Colon Carcinoma Metastatic in the Lung (tissue), 2 donors: ENCODE results near the genes CLEC10A, KCTD11, TMEM256, SPEM2 and FXR2.

DNA sequence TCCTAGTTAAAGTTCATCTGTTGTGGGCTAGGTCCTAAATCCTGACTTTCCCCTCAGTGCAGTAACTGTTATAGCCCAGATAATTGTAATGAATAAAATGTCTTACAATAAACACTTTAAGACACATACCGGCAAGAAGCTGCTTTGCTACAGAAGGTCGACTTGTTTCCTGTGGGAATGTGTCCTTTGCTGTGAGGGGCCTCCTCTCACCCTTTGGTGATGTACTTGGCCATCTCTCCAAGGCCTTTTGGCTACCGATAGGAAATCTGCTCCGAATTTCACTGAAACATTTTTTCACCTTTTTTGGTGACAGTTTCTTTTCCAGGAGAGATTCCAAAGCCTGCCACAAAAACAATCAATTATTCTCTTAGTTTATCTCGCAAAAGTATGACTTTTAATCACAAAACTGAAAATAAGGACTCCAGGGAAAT lies 19.8 kb downstream of the KIAA0753 start:
- PRO-cap, 2 experiments = no peak in any of the 2 experiments

DNA sequence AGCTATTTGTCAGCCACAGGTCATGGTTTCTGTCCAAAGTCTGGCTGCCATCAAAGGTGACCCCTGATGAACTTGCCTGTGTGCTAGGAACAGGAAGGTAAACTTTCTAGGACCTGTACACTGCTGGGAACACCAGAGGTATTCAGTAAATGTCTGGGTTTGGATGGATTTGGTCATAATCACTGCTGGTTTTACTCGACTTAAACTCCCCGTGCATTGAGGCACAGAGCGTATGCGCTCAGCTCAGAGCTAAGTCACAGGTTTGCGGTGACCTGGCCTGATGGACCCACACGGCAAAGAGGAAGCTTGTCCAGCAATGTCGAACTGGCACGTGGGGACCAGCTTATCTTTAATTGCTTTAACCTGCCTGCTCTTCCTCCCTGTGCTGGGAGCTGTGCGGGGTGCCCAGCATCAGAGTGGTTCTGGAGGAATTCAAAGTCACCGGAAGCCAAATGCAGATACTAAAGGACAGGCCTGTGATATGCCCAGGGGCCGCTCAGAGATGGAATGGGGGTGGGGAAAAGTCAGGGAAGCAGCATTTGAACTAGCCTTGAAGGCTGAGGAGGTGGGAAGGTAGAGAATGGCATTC lies 12.9 kb downstream of the SLC13A5 start:
- PRO-cap, 2 experiments = no peak in any of the 2 experiments

- PRO-cap, 2 experiments = no peak in any of the 2 experiments
Measured at GRCh38 chr17:7079998-7080581, at the start of gene CLEC10A. TSS of gene CLEC10A (minus strand) at chr17:7080251.

GRCh38 chr17:7237174-7237446 lies 2.1 kb downstream of the PHF23 start:
- PRO-cap, 2 experiments = no peak in any of the 2 experiments

- PRO-cap, 2 experiments = no peak in any of the 2 experiments
Measured at GRCh38 chr17:7282647-7283414, 1.3 kb downstream of the SLC2A4 start.

DNA sequence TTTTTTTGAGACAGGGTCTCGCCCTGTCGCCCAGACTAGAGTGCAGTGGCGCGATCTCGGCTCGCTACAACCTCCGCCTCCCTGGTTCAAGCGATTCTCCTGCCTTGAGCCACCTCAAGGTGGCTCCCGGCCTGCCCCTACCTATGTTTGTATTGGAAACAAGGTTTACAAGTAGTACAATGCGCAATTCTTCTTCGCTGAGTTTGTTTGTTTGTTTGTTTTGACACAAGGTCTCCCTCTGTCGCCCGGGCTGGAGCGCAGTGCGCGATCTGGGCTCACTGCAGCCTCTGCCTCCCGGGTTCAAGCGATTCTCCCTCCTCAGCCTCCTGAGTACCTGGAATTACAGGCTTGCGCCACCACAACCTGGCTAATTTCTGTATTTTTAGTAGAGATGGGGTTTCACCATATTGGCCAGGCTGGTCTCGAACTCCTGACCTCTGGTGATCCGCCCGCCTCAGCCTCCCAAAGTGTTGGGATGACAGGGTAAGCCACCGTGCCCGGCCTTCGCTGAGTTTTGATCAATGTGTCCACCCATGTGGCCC lies 907 bp upstream of the YBX2 start:
- PRO-cap, 2 experiments = no peak in any of the 2 experiments

GRCh38 chr17:7313717-7314288 lies 1.4 kb downstream of the GPS2 start:
- PRO-cap, 2 experiments = no peak in any of the 2 experiments

DNA sequence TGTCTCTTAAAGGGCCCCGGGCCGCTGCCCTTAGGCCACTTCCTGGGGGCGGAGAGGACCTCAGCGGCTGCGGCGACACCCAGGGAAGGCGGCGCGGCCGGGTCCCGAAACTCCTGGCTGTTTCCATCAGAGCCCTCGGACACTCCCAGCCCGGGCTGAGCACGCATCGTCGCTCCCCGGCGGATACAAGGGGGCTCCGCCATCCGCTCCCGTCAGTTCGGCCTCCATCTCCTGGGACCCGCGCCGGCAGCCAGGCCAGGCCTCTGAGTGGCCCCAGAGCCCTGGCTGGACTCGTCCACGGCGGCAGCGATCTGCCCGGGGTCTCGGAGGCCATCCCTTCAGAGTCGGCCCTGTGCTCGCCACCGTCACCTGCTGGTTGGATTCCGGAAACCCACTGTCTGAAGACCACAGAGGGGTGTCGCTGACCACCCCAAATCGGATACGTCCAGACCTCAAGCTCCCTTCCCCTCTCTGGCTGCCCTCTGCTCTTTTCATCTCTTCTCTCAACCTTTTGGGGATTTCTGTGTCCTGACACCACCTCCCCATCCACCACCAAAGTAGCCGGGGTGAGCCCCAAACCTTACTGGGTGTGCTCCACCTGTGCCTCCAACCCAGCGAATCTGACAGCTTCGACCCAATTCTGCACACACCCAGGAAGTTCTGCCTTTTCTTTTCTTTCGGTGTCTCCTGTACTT lies at the start of gene KCTD11:
TSS of gene KCTD11 (plus strand) at position 38 of the 695 bp plus-strand sequence.
- PRO-cap, 2 experiments = peak in 2 of 2 experiments; most common plus-strand start position 38 of the sequence (in 2)

DNA sequence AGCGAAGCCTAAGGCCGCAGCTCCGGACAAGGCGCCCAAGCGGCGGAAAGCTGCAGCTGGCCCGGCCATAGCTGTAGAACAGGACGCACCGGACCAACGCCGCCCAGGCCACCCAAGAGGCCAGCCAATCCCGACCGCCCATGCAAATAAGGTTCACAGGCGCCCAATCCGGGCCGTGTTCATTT lies at the start of gene TMEM256:
TSS of gene TMEM256 (minus strand) at position 82 of the 185 bp plus-strand sequence.
- PRO-cap, 2 experiments = peak in 2 of 2 experiments; most common minus-strand start position 80 of the sequence (in 2)

GRCh38 chr17:7425368-7425827 lies at the start of gene SPEM2:
TSS of gene SPEM2 (plus strand) at chr17:7425616.
- PRO-cap, 2 experiments = no peak in any of the 2 experiments

DNA sequence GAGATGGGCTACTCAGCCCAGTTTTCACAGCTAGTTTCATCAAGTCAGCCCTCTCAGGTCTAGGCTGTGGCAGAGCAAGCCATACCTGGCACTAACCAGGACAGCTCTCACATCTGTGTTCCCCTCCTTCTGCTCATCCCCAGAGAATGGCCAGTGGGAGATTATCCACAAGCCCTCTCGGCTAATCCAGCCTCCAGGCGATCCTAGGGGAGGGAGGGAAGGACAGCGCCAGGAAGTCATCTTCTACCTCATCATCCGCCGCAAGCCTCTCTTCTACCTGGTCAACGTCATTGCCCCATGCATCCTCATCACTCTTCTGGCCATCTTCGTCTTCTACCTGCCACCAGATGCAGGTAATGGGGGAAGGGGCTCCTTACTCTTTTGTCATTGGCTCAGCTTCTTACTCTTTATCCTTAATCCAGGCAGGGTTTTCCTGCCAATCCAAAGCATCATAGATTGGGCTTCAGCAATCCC lies 3.6 kb downstream of the CHRNB1 start:
- PRO-cap, 2 experiments = no peak in any of the 2 experiments

GRCh38 chr17:7462179-7462639 lies 17.2 kb downstream of the ZBTB4 start:
- PRO-cap, 2 experiments = no peak in any of the 2 experiments

- PRO-cap, 2 experiments = no peak in any of the 2 experiments
Measured at GRCh38 chr17:7478590-7478874, 899 bp downstream of the ZBTB4 start.

- PRO-cap, 2 experiments = no peak in any of the 2 experiments
Measured at GRCh38 chr17:7497176-7497790, 16.0 kb downstream of the SLC35G6 start.

DNA sequence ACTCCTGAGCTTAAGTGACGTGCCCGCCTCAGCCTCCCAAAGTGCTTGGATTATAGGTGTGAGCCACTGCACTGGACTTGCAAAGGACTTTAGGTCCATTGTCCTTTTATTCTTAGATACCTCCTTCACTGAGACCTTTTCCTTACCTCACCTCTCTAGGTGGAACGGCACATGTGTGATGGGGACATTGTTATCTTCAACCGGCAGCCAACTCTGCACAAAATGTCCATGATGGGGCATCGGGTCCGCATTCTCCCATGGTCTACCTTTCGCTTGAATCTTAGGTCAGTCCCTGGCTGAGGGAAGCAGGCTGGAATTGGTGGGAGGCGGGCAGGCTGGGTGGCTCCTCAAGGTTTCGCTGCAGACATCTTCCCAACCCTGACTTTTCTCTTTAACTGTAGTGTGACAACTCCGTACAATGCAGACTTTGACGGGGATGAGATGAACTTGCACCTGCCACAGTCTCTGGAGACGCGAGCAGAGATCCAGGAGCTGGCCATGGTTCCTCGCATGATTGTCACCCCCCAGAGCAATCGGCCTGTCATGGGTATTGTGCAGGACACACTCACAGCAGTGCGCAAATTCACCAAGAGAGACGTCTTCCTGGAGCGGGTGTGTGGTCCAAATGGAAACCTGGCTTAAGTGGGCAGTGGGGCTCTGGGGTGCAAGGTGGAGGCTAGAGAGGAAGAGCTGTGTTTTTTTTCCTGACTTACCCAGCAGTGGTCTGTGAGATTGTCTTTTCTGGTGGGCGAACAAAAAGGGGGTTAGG lies 17.8 kb downstream of the SLC35G6 start:
- PRO-cap, 2 experiments = no peak in any of the 2 experiments

DNA sequence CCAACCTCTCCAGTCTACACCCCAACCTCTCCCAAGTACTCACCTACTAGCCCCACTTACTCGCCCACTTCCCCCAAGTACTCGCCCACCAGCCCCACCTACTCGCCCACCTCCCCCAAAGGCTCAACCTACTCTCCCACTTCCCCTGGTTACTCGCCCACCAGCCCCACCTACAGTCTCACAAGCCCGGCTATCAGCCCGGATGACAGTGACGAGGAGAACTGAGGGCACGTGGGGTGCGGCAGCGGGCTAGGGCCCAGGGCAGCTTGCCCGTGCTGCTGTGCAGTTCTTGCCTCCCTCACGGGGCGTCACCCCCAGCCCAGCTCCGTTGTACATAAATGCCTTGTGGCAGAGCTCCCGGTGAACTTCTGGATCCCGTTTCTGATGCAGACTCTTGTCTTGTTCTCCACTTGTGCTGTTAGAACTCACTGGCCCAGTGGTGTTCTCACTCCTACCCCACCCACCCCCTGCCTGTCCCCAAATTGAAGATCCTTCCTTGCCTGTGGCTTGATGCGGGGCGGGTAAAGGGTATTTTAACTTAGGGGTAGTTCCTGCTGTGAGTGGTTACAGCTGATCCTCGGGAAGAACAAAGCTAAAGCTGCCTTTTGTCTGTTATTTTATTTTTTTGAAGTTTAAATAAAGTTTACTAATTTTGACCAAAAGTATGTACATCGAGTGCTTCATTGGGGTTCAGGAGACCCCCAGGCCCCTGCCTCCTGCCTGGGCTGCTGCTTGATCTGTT lies 32.9 kb downstream of the SLC35G6 start:
- PRO-cap, 2 experiments = no peak in any of the 2 experiments

GRCh38 chr17:7557868-7558591 lies 520 bp upstream of the TNFSF13 start:
- PRO-cap, 2 experiments = peak in 2 of 2 experiments; most common plus-strand start chr17:7558324 (in 2); most common minus-strand start chr17:7558197 (in 1)

GRCh38 chr17:7588526-7589275 lies 1.2 kb downstream of the SOX15 start:
- PRO-cap, 2 experiments = no peak in any of the 2 experiments

DNA sequence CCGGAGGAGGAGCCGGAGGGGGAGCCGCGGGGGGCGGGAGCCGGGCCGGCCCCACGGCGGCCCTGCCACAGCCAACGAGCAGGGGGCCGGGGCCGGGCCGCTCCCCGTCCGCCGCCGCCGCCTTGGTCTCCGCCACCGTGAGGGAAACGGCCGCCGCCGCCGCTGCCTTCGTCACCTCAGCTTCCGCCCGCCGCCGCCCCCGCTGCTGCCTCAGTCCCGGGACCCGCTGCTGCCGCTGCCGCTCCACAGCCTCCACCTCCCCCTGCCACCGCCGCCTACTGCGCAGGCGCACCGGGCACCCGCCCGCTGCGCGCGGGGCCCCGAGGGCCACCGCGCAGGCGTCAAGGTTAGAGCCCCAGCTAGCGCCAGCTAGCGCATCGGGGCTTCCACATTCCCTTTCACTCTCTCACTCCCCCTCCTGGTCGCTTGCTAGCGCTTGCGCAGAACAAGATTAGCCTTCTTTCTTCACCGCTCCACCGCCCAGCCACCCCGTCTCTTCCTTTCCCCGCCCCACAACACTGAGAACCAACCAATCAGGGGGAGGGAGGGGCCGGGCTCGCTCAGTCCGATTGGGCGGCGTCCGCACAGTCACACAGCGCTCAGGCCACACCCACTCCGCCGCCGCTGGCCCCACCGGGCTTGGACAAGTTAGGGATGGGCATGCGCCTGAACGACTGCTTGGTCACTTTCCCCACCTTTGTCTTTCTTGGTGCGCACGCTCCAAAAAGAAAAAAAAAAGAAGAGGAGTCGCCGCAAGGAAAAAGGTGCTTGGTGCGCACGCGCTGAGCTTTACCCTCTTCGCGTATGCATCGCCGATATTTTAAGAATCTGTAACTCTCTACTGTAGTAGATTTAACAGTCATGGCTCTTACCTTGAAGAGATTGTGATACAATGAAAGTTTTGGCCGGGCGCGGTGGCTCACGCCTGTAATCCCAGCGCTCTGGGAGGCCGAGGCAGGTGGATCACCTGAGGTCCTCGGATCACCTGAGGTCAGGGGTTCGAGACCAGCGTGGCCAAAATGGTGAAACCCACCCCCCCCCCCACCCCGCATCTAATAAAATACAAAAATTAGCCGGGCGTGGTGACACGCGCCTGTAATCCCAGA lies at the start of gene FXR2:
TSS of gene FXR2 (minus strand) at position 282 of the 1,106 bp plus-strand sequence.
- PRO-cap, 2 experiments = peak in 2 of 2 experiments; most common plus-strand start position 74 of the sequence (in 1); most common minus-strand start position 277 of the sequence (in 2)

GRCh38 chr17:7677361-7677847 lies 9.9 kb downstream of the TP53 start:
- PRO-cap, 2 experiments = no peak in any of the 2 experiments